Fibroblast of the aortic adventitia (primary cell): ENCODE data around the gene NOTCH2NLR.

DNA sequence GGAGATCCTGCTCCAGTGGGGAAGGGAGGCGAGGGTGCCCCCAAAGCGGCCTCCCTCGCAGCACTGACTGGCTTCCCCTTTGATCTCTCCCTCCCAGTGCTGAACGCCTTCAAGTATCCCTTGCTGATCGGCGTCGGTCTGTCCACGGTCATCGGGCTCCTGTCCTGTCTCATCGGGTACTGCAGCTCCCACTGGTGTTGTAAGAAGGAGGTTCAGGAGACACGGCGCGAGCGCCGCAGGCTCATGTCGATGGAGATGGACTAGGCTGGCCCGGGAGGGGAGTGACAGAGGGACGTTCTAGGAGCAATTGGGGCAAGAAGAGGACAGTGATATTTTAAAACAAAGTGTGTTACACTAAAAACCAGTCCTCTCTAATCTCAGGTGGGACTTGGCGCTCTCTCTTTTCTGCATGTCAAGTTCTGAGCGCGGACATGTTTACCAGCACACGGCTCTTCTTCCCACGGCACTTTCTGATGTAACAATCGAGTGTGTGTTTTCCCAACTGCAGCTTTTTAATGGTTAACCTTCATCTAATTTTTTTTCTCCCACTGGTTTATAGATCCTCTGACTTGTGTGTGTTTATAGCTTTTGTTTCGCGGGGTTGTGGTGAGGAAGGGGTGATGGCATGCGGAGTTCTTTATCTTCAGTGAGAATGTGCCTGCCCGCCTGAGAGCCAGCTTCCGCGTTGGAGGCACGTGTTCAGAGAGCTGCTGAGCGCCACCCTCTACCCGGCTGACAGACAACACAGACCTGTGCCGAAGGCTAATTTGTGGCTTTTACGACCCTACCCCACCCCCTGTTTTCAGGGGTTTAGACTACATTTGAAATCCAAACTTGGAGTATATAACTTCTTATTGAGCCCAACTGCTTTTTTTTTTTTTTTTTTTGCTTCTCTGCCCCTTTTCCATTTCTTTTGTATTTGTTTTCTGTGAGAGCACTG, 14.6 kb upstream of the CD101 start:
- CAGE, long polyA plus RNA, result no peak

DNA sequence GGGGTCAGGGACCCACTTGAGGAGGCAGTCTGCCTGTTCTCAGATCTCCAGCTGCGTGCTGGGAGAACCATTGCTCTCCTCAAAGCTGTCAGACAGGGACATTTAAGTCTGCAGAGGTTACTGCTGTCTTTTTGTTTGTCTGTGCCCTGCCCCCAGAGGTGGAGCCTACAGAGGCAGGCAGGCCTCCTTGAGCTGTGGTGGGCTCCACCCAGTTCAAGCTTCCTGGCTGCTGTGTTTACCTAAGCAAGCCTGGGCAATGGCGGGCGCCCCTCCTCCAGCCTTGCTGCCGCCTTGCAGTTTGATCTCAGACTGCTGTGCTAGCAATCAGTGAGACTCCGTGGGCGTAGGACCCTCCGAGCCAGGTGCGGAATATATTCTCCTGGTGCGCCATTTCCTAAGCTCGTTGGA, 9.2 kb upstream of the MAN1A2 start:
- CAGE, long polyA plus RNA, result no peak

DNA sequence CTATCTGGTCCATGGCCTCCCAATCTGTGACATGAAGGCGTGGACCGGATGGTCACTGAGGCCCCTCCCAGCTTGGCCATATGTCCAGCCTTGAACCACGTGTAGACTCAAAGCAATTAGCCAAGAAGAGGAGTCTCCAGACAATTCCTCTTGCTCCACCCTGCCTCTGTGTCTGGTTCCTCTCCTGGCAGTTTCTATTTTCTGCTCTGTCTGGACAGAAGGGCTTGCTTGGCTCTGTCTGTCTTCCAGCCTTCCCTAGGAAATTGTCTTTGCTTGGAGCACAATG, 66.0 kb downstream of the TENT5C start:
- CAGE, long polyA plus RNA, result no peak

GRCh38 chr1:117672815-117673287, 67.0 kb downstream of the TENT5C start:
- CAGE, long polyA plus RNA, result no peak

DNA sequence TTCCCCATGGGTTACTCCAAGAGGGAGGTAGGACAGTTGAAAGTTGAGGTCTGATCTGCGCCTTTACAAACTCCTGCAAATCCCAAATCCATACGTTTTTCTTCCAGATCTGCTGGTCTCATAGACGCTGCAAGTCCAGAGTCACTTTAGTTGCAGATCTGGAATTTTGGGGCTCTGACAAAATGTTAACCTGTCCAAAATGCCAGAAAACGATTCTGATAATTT, 293 bp upstream of the TBX15 start:
- CAGE, long polyA plus RNA, result no peak

DNA sequence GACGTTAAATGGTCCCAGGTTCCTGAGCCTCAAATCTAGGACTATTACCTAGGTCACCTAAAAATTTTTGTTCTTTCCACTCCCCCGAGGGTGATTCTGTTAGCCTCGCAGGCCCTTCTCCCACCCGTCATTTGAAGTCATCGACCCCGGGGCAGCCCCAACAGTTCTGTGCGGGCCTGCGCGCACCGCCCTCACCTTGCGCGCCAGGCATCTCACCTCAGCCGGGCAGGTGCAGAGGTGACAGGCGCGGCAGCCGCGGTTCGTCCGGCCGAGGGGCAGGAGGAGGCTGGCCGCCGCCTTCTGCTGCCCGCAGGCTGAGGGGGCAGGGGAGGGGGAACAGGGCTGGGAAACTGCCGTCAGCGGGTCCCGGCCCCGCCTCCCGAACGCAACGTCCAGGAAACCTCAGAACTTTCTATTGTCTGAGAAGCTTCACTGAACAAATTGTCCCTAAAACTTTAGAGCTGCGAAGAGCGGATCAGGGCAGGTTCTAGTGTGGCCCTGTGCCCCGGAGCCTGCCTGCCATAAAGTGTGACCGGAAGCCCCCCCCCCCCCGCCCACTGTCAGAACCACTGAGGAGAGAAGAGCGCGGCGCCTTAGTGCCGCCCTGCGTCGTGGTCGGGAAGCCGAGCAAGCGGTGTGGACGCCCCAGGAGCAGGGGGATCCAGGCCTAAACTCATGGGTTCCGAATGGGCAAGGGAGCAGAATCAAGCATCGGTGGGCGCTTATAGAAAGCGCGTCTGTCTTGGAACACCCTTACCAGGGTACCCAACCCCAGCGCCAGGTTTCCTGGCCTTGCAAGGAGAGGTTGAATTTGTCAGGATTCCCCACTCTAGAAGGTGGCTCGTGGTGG, 13.2 kb upstream of the TBX15 start:
- CAGE, long polyA plus RNA, result no peak

- CAGE, long polyA plus RNA, result no peak
These were observed 58.7 kb upstream of the TBX15 start for GRCh38 chr1:119046681-119047470.

GRCh38 chr1:119101458-119102181, 38.8 kb downstream of the WARS2 start:
- CAGE, long polyA plus RNA, result no peak

DNA sequence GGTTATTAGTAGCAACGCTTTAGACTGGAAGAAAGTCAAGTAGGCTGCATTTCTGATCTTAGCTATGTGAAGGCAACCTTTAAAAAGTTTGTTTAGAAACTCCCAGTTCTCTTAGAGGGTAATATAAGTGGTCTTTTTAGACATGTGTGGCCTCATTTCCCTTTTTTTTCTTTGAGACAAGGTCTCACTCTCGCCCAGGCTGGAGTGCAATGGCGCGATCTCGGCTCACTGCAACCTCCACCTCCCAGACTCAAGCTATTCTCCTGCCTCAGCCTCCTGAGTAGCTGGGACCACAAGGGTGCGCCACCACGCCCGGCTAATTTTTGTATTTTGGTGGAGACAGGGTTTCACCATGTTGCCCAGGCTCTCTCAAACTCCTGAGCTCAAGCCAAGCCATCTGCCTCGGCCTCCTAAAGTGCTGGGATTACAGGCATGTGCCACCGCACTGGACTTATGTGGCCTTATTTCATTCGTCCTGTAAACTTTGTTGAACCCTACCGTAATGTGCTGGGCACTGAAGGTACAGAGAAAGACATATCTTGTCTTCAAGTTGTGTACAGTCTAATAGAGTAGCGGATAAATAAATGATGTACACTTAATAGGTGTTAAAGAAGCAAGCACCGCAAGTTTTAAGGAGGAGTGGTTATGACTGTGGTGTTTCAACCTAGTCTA, 563 bp upstream of the WARS2 start:
- CAGE, long polyA plus RNA, result no peak

GRCh38 chr1:119766305-119766960, 2.3 kb downstream of the HMGCS2 start:
- CAGE, long polyA plus RNA, result no peak

DNA sequence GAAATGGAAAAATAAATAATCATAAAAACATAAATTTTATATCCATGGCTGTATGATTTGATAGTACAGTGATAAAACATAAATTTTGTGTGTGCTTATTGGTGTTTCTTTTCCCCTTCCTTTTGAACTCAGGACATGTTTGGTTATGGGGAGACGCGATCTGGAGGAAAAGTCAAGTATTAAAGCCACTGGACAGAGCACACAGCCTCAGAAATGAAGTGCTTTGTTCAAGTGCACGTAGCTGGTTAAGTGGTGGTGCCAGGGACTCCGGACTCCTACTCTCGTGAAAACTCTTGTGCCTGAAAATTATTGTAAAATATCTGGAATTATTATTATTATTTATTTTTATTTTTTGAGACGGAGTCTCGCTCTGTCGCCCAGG, 9.7 kb upstream of the HMGCS2 start:
- CAGE, long polyA plus RNA, result no peak

DNA sequence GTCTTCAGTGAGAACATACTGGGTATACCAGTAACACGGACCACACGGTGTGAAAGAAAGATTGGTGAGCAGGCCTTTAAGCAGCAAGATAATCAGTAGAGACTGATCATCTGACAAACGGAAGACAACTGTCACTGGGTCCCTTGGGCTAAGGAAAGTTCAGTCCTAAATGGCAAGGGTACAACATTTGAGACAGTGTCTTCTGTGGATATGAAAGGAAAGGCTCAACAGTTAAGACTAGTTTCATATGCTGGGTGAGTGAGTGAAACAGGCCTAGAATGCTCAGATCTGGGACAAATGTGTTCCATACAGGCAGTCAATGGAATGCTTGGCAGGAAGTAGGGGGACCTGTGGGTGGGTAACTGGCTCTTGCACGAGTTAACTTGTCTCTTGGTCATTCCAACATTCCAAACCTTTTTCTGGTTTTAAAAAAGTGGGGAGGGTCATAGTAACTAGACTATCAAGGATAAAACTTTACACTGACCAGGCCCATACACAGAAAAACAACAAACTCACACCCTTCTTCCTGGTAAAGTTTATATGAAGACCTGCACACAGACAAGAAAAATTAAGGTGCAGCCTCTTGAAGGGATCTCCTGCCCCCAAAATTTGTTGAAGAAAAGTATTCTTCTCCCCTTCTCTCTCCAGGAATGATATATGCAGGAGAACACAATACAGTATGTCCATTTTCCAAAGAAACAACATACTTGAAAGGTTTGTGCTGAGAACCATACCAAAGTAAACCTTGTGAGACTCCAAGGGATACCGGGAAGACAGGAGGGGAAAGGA, 17.8 kb upstream of the ADAM30 start:
- CAGE, long polyA plus RNA, result no peak

DNA sequence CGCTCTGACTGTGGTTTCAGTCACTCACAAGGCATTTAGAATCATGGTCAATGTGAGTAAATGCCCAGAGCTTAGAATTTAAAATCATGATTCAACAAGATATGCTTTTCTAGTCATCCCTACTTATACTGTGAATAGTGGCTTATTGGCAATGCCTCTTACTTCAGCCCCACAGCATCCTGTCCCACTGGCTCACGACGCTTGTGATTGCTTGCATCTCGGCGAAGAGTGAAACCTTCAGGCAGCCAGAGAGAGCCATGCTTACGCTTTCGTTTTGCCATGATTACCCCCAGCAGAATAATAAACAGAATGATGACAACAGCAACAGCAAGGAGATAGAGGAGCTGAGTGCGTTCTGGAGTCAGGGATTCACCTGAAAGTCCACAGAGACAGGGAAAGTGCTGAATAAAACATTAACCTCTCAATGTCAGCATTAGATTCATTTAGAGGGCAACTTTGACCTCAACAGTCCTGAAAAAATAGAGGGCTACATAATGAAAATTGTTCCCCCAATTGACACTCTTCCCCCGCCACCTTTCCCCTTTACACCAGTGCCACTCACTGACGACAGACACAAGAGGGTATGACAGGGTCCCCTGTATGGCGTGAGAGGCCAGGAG, 25.9 kb upstream of the ADAM30 start:
- CAGE, long polyA plus RNA, result no peak

GRCh38 chr1:120109093-120109492, 39.6 kb upstream of the NOTCH2 start:
- CAGE, long polyA plus RNA, result no peak

DNA sequence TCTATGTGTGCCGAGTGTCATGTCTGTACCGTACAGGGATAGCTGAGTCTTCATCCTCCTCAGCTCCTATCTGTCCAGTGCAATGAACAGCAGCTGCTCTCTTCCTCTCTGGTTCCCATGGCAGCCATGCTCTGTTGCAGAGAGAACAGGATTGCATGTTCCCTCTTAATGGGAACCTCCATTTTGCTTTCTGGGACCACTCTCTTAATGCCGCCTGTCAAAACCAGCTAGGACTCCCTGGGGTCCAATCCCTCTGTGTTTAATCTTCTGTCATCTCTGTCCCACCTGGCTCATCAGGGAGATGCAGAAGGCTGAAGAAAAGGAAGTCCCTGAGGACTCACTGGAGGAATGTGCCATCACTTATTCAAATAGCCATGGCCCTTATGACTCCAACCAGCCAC, 38.8 kb downstream of the NBPF8 start:
- CAGE, long polyA plus RNA, result no peak

DNA sequence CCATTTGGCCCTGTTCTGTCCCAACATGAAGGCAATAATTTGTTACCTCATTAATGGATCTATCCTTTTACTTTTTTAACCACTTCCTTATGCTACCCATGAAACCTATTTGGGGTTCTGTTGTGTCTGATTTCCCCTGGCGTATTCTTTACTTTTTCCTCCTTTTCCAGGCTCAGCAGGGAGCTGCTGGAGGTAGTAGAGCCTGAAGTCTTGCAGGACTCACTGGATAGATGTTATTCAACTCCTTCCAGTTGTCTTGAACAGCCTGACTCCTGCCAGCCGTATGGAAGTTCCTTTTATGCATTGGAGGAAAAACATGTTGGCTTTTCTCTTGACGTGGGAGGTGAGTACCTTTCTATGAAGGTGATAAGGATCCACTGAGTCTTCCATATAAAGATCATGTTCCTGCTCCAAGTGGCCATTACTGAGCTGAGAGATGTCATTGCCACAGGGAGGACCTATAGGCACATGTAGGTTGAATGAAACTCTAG, 49.4 kb downstream of the NBPF8 start:
- CAGE, long polyA plus RNA, result no peak

DNA sequence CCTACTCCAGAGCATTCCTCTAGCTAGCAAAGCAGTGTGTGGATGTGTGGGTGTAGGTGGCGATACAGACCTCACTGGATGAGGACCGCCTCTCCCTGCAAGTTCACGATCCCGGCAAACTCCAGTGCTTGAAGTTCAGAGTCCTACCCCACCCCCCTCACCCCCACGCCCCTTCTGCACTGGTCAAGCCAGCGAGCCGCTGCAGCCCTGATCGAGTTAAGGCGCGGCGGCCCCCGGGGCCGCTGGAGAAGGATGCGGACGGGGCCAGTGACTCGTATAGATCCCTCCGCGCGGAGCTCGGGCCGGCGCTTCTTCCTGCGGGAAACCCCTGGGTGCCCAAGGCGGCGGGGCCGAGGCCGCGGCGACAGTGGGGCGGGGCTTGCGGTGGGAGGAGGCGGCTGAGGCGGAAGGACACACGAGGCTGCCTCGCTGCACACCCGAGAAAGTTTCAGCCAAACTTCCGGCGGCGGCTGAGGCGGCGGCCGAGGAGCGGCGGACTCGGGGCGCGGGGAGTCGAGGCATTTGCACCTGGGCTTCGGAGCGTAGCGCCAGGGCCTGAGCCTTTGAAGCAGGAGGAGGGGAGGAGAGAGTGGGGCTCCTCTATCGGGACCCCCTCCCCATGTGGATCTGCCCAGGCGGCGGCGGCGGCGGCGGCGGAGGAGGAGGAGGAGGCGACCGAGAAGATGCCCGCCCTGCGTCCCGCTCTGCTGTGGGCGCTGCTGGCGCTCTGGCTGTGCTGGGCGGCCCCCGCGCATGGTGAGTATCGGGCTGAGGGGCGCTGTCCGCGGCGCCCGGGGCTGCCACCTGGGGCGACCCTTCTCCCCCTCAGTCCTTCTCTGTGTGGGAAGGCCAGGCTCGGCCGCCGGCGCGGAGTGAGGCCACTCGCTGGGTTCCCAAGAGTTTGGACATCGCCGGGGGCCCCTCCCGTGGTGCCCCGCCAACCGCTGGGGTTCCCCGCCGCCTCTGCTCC, at the start of gene NOTCH2NLR:
Gene NOTCH2NLR, plus strand, starts transcription at position 451 of the 970 bp plus-strand sequence.
- CAGE, long polyA plus RNA, result no peak

GRCh38 chr1:120844068-120845240, 45.1 kb upstream of the PPIAL4A start:
- CAGE, long polyA plus RNA, result no peak

DNA sequence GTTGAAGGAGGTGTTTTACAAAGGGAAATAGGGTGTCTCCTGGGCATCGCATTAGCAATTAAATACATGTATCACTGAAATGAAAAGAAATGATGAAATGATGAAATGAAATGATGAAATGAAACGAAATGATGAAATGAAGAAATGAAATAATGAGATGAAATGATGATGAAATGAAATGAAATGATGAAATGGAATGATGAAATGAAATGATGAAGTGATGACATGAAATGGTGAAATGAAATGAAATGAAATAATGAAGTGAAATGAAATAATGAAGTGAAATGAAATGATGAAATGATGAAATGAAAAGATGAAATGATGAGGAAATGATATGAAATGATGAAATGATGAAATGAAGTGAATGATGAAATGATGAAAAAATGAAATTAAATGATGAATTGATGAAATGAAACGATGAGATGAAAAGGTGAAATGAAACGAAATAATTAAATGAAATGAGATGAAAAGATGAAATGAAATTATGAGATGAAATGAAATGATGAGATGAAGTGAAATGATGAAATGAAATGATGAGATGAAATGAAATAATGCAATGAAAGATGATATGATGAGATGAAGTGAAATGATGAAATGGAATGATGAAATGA, 215.4 kb downstream of the SRGAP2C start:
- CAGE, long polyA plus RNA, result no peak

GRCh38 chr1:143735789-143736914, 169.6 kb downstream of the H3-7 start:
- CAGE, long polyA plus RNA, result no peak